Skeletal muscle cell (primary cell): ENCODE measurements around the genes KRTAP13-1 and MRAP.

DNA sequence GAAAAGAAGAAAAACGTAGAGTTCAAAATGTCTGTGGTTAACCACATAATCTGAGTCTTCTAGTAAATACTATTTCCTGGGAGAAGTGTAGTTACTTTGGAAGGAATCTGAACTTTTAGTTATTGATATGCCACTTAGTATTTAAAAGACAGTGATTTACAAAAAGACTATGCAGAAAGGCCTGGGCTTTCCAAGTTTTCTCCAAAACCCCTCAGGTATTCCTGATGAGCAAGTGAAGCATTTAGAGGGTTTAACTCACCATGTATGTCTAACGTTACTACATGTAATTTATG is 9.9 kb downstream of the ADAMTS1 start:
- RRBS: no CpG with 5 or more reads among the region's 2 CpGs

GRCh38 chr21:26839372-26840193 is 5.6 kb downstream of the ADAMTS1 start:
- RRBS: no CpG with 5 or more reads among the region's 16 CpGs

DNA sequence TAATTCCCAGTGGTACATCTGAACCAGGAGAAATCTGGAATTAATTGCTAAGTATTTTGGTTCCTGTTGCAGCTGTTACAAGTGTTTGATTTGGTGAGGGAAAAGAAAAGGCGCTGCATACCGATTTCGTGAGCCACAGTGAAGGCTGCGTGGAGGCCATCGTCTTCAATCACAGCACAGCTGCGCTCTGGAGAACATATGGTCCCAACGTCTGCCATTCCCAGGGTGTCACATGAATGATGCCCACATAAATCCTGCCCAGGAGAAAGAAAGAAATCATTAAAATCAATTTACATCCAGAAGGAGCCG is 12.3 kb downstream of the ADAMTS5 start:
- RRBS: no CpG with 5 or more reads among the region's 8 CpGs

- RRBS: no CpG with 5 or more reads among the region's 16 CpGs
These were observed 2.5 kb downstream of the ADAMTS5 start for GRCh38 chr21:26964174-26964942.

DNA sequence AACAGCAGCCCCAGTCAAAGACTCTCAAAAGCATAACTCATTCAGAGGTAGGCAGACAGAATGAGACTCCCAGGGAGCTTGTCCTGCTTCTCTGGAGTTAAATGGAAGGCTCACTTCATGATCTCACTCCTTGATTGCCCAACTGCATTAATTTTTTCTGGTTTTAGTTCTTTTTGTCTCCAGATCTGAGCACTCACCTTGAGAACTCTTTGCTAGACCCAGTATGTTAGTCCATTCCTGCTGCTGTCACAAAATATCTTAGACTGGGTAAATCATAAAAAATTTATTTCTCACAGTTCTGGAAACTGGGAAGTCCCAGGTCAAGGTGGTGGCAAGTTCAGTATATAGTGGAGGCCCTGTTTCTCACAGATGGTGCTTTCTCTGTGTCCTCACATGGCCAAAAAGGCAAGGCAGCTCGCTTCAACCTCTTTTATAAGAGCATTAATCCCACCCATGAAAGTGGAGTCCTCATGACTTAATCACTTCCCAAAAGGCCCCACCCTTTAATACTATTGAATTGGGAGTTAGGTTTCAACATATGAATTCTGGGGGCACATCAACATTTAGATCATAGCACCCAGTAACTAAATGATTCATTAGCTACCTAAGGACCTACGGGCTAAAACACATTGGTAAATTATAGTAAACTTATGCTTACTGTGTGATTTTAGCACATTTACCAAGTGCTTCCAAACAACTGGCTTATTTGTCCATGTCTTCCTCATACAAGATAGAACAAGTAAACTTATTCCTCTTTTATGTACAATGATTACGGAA is 210.5 kb downstream of the N6AMT1 start:
- RRBS: no CpG with 5 or more reads among the region's 3 CpGs

DNA sequence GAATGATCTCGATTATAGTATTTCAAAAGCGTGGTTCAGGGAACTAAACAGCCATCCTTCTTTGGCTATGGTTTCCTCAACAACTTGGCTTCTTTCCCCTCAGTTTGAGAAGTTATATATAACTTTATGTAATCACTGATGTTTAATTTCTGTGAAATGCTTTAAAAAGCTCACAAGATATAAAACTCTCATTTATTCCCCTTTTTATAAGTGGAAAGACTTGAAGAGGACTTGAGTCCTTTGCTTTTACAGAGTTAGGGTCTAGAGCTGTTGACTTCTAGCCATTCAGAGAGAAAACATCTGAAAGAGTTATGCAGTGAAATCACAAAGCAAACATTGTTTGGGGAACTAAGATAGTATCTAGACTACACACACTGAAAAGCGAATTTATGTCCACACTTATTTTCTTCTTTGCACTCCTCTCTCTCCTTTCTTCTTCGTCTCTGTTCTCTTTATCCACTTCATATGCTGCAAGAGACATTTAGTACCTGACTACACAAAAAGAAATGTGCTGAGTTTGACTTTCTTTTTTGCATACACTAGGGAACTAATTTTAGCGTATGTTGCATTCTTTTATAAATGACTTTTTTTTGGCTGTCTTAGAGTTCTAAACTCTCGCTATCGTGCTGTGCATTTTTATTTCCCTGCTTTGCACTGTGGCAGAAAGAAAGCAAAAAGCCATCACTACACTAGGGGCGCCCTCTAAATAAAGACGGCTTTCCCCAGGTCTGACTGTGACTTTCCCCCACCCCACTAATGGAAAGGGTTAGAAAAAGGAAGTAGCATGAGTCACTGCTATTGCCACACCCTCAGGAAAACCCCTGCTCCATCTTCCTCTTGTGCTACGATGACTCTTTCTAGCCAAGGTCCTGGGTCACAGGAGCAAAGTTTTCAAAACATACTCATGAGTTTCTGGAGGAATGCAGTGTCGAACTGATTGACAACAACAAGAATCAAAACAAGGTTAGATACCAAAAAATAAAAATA is 65.6 kb downstream of the MAP3K7CL start:
- RRBS: no CpG with 5 or more reads among the region's 11 CpGs

DNA sequence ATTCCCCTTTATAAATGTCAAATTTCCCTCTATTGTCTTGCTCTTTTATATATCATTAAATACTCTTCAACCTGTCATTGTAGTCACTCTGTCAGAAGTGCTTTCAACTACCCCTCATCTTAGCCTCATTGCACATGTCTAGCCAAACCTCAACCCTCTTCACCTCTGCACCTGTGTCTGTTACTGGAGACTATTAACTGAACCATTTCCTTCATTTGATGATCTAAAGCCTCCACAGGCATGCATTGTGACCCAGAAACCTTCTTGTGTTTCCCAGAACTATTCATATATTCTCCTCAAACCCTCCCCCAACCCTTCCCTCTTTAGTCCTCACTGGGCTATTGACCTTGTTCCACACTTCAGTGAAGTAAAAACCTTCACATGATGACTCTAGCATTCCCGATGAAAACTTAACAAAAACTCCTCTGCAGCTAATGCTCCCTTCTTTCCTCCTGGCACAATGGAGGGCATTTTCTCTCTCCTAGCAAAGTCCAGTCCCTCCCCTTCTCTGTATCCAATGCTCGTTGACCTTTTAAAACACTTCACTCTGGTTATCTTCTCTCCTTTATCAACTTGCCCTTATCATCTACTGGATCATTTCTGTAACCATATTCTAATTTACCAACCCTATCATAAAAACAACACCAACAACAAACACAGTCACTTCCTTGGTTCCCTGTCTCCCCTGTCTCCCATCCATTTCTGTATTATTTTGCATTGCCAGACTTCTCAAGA is 86.1 kb downstream of the BACH1 start:
- RRBS: no CpG with 5 or more reads among the region's 2 CpGs

GRCh38 chr21:29449292-29450035 is 150.7 kb downstream of the BACH1 start:
- RRBS: no CpG with 5 or more reads among the region's 6 CpGs

- RRBS: no CpG with 5 or more reads among the region's 3 CpGs
These were observed 175.0 kb downstream of the BACH1 start for GRCh38 chr21:29473612-29474310.

DNA sequence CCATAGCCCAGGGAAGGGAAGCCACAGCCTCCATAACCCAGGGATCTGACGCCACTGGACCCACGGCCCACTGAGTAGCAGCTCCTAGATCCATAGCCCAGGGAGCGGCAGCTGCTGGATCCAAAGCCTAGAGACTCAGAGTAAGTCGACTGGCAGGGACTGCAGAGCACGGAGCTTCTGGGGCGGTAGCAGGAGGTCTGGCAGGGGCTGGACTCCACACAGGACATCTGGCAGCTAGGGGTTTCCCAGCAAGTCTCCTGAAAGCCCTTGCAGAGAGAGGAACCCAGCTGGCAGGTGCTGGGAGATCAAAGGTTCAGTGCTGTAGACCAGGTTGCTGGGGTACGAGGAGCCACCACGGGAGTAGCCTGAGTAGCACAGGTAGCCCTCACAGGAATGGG is 232 bp downstream of the KRTAP23-1 start:
- RRBS: no CpG with 5 or more reads among the region's 8 CpGs

GRCh38 chr21:30395742-30396282 is at the start of gene KRTAP13-1:
Gene KRTAP13-1, plus strand, starts transcription at chr21:30396031.
- RRBS: no CpG with 5 or more reads among the region's 5 CpGs

DNA sequence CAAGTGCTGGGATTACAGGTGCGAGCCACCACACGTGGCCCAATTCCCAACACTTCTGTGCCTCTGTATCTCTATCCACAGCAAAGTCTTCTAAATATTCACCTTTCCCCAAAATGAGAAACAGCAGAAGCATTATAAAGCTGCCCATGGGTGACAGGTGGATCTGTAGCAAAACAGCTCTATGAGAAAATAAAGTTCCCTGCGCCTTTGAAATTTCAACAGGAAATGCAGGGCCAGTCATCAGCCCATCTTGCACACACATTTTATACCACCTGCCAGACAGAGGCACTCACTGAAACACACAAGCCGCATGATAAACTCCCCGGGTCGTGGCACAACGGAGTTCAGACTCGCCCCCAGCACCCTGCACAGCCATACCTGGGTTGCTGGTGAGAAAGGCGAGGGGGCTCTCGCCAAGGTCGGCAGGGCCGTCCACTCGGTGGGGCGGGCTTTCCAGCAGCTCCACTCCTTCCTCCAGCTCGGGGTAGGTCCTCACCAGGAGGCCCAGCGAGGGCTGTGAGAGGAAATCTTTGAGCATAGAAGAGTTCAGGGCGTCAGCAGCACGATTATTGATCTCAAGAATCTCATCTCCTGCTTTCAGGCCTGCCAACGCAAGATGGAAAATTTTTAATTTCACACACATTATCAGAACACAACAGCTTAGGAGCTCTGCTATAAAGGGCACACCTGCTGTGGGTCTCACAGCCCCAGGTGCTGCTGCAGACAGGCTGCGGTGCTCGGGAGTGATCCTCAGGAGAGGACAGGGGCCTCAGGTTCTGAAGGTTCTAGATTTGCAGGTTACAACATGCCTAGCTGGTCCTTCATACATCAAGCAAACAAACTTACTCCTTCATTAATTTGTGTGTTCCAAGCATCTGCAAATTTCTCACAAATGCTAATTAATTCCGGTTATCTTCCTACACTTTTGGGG is 144.0 kb upstream of the KRTAP19-8 start:
- RRBS: no CpG with 5 or more reads among the region's 22 CpGs

- RRBS: no CpG with 5 or more reads among the region's 9 CpGs
These were observed 124.9 kb downstream of the TIAM1 start for GRCh38 chr21:31219146-31219649.

- RRBS: no CpG with 5 or more reads among the region's 10 CpGs
These were observed 55.2 kb downstream of the HUNK start for GRCh38 chr21:31927987-31928456.

DNA sequence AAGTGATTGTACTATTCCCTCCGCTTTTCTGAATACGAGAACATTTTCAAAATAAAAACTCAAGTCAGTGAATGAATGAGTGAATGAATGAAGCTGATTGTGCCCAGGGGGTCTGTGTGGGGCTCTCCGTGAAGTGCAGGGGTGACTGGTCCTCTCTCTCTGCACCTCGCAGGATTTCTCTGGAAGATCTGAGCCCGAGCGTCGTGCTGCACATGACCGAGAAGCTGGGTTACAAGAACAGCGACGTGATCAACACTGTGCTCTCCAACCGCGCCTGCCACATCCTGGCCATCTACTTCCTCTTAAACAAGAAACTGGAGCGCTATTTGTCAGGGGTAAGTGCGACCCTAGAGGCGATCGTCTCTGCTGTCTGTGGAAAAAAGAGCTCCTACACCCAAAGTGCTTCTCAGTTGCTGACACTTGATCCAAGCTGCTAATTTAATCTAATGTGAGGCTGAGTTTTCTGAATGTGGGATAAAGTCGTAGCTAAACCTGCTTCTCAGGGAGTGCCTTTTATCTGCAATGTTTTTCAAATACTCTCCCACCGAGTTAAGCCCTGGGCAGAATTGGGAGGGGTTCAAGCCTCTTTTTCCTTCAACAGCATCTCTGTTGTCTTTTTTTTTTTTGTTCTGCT is 101.7 kb downstream of the HUNK start:
- RRBS: no CpG with 5 or more reads among the region's 18 CpGs

GRCh38 chr21:32298534-32299393 is at the start of gene MRAP:
Gene MRAP, plus strand, starts transcription at chr21:32298855.
- RRBS: no CpG with 5 or more reads among the region's 23 CpGs

GRCh38 chr21:32329877-32330418 is 31.3 kb downstream of the MRAP start:
- RRBS: no CpG with 5 or more reads among the region's 4 CpGs

GRCh38 chr21:32345200-32346041 is 46.8 kb downstream of the MRAP start:
- RRBS: no CpG with 5 or more reads among the region's 8 CpGs

DNA sequence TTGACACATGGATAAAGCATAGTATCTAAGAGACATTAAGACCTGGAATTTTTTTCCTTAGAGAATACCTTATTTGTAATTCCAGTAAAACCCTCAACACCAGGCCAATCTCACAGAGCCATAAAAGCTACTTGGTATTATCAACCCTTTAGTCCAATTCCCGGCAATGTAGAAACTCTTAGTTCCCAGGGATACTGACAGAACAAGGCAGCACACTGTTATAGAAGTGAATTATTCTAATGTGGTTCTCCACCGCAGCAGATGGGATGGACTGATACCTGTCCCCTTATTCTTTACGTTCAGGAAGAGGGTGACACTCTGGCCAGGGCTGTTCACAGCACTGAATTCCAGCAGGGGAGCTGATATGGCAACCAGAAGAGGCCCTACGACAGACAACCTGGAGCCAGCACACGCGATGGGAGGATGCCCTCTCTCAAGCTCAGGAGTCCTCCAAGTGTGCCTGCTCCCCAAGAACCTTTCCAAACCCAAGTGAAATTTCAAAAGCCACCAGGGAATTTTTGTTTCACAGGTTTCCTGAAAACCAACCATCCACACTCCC is 10.4 kb downstream of the URB1 start:
- RRBS: no CpG with 5 or more reads among the region's 6 CpGs

DNA sequence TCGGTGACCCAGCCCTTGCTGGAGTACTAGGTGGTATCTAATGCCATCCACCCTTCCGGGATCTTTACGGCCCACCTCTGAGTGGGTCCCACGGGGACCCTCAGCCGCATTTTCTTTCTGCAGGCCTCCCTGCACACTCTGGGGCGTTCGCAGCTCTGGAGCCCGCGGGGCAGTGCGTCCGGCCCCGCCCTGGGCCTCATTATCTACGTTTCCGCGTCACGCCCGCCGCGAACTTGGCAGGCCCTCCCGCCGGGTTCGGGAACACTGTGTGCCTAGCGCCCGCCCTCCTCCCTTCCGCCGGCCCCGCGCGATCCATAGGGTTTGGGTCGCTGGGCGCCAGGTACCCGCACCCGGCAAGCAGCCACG is 1.1 kb upstream of the EVA1C start:
- RRBS: 3% methylated on average over 22 of the region's 34 CpGs